Calu3 (cell line): Measurements from ENCODE around the genes CHAT, OGDHL and A1CF.

DNA sequence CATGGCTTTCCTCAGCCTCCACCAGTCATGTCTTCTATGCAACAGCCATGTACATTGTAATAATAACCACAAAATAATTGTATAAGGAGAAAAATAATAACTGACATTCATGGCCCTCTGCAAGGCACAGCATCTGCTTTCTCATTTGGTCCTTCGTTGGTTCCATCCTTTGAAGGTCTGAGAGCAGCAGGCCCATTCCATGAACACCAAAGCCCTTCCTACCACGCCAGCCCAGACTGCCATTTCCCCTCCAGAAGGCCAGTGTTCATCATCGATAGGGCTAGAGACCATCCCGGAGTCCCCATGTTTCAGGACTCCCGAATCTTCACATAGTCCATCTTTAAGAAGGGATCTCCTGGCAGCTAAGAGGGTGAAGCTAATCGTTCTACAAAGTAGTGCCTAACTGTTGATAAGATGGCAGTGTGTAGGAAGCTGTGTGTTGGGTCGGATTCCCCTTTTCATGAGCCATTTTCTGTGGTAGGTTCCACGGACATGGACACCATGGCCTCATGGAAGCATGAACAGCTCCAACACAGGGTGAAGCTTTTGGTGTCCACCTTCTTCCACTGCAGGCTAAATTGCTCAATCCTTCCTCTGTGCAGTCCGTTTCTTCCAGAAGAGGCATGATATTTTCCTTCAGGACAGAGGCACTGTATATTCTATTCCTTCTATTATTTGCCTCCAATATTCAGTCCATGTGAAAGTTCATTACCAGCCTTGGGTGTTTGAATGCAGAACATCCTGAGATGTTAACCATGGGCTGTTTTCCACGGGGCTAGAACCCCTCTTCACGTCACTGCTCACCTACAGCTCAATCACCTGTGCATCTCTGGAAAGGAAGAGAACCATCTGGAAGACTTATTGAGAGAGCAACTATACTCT lies 21.5 kb upstream of the FAM170B start:
- PRO-cap, result no peak

DNA sequence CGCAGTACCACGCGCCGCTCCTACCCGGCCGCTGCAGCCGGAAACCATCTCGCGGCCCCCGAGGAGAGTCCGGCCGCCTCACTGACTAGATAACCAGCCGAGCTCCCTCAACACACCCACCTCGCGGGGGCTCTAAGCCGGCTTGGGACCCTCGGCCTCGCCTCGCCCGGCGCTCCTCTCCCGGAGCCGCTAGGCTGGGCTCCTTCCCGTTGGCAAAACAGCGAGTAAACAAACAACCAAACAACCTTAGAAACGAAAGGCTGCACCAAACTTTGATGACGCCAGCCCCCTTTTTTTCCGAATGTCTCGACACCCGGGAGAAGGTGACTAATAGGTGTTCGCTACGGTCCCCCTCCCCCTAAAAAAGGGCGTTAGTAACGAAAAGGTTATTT lies 2.5 kb upstream of the DRGX start:
- PRO-cap, result no peak

GRCh38 chr10:49539396-49540249 lies 702 bp upstream of the ERCC6 start:
- PRO-cap, result bidirectional peak, plus-strand start at chr10:49539670, minus-strand start at chr10:49539551

- PRO-cap, result no peak
Measured at GRCh38 chr10:49613787-49614112, at the start of gene CHAT. CHAT (plus strand) TSS chr10:49614037.

- PRO-cap, result no peak
Measured at GRCh38 chr10:49761380-49762501, at the start of gene OGDHL. OGDHL (minus strand) TSS chr10:49762323.

GRCh38 chr10:49951902-49952597 lies 10.2 kb downstream of the TIMM23B start:
- PRO-cap, result no peak

GRCh38 chr10:50395241-50395913 lies 144.1 kb upstream of the ASAH2 start:
- PRO-cap, result no peak

- PRO-cap, result no peak
Measured at GRCh38 chr10:50420229-50420617, 168.9 kb upstream of the ASAH2 start.

DNA sequence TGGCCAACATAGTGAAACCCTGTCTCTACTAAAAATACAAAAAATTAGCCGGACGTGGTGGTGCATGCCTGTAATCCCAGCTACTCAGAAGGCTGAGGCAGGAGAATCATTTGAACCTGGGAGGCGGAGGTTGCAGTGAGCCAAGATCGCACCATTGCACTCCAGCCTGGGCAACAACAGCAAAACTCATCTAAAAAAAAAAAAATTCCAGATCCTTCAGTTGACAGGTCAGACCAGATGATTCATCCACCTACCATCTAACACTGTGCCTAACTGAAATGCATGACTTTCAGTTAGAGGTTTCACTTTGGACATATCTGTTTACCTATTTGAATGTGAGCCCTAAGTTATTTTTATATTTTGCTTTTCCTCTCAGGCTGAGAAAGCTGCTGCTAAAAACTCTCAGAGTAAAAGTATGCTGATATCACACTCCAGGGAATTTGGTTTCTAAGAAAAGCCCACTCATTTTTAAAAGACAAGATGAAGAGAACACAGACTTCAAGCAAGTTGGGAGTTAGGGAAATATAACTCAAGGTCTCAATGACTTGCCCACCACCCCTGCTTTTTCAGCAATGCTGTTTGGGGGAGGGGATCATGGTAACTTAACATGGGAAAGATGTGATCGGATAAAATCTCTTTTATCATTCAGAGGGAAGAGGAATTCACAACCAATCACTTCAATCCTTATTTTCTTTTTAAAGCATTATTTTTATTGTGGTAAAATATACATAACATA lies 126.0 kb downstream of the SGMS1 start:
- PRO-cap, result no peak

- PRO-cap, result no peak
Measured at GRCh38 chr10:50648658-50649180, 25.0 kb upstream of the SGMS1 start.

GRCh38 chr10:50885285-50885902 lies at the start of gene A1CF:
A1CF (minus strand) TSS chr10:50885627.
- PRO-cap, result no peak

DNA sequence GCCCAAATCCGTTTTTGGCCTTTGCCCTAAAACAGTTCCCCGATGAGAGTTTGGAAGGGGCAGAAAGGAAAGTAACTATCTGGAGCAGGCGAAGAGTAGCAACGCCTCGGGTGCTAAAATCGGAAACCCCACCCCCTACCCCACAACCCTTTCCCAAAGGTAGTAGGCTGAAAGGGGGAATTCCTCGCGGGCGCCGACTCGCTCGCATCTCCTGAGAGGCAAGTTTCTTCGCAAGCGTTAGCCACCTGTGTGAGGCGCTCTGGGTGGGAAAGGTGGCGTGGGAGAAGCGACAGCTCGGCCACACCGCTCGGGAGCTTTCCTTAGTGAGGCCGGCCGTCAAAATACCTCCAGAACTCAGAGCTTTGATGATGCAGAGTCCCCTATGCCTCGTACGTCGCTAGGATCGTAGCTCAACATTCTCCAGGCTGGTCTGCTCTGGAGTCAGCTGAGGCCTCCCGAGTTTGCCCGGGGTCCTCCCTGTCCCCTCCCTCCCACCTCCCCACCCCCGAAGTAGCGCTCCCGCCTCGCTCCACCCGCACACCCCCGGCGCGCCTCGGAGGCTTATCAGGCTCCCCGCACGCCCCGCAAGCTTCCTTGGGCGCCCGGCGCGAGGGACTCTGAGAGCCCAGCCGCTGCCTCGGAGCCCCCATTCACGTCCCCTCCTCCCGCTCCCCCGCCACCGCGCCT lies 549 bp upstream of the PRKG1 start:
- PRO-cap, result no peak

GRCh38 chr10:51219670-51220429 lies 145.6 kb downstream of the PRKG1 start:
- PRO-cap, result no peak

- PRO-cap, result no peak
Measured at GRCh38 chr10:51242464-51243342, 168.4 kb downstream of the PRKG1 start.

- PRO-cap, result no peak
Measured at GRCh38 chr10:51287942-51288621, 213.8 kb downstream of the PRKG1 start.

DNA sequence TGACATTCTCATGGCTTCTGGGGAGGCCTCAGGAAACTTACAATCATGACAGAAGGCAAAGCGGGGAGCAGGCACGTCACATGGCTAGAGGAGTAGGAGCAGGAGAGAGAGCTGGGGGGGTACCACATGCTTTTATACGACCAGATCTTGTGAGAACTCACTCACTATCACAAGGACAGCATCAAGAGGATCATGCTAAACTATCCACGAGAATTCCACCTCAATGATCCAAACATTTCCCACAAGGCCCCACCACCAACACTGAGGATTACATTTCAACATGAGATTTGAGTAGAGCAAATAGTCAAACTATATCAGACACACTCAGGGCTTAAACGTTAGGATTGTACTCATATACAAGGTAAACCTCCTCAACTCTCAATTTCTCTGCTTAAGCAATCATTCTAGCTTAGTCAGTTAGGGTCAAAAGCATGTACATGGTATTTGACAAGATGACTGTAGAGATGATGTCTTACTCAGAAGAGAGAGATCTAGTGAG lies 269.9 kb downstream of the PRKG1 start:
- PRO-cap, result no peak

DNA sequence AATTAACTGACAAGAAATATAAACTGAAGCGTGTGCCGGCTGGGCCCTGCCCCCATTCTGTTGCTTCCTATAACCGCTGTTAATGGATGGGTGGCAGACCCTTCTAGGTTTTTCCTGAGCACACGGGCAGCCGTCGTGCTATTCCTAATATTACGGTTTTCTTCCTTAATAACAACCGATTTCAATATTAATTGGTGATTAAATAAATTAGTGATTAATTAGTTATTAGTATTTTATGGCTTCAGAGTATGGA lies 695 bp upstream of the CSTF2T start:
- PRO-cap, result bidirectional peak, plus-strand start at position 55 of the sequence, minus-strand start at position 62 of the sequence

DNA sequence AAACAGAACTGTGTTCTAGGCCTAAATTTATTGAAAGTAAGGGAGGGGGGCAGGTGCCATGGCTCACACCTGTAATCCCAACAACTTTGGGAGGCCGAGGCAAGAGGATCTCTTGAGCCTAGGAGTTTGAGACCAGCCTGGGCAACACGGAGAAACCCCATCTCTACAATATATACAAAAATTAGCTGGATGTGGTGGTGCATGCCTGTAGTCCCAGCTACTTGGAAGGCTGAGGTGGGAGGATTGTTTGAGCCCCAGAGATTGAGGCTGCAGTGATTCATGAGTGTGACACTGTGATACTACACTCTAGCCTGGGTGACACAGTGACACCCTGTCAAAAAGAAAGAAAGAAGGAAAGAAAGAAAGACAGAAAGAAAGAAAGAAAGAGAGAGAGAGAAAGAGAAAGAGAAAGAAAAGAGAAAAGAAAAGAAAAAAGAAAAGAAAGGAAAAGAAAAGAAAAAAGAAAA lies 134.9 kb upstream of the CSTF2T start:
- PRO-cap, result no peak

GRCh38 chr10:52039030-52039352 lies 275.1 kb upstream of the DKK1 start:
- PRO-cap, result no peak

DNA sequence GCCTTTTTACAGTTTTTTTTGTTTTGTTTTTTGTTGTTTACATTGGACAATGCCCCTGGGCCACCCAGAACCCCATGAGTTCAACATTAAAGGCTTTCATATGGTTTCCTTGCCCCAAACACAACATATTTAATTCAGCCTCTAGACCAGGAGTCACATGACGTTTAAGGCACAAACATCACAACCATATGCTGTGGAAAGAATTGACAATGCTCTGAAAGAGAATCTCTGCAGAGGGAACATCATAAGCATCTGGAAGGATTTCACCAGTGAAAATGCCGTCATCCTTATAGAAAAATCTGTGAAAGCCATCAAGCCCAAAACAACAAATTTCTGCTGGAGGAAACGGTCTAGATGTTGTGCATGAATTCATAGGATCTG lies 211.9 kb upstream of the DKK1 start:
- PRO-cap, result no peak